Parietal lobe (tissue), 2 donors: ENCODE measurements around the genes RPRD1B and RALGAPB.

DNA sequence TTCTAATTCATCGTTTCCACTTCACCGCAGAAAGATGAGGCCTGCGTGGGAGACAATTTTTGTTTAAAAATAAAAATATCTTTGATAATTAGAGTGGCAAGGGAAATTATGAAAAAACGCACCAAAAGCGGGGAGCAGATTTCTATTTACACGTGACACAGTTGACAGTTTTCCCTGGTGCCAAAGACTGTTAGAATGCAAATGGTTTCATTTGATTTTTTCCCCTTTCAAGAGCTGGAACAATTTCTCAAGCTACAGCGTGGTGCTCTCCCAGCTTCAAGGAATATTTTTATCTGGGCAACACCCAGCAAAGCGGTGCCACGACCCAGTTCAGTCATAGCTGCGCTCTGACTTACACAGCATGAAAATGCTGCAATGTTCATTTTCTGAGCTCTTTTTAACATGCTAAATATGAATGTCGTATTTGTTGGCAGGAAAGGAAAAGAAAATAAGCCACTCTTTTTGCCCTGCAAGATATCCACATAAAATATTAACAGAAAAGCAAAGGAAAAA is 47.3 kb downstream of the TTI1 start:
- RAMPAGE, long total RNA, result no peak

DNA sequence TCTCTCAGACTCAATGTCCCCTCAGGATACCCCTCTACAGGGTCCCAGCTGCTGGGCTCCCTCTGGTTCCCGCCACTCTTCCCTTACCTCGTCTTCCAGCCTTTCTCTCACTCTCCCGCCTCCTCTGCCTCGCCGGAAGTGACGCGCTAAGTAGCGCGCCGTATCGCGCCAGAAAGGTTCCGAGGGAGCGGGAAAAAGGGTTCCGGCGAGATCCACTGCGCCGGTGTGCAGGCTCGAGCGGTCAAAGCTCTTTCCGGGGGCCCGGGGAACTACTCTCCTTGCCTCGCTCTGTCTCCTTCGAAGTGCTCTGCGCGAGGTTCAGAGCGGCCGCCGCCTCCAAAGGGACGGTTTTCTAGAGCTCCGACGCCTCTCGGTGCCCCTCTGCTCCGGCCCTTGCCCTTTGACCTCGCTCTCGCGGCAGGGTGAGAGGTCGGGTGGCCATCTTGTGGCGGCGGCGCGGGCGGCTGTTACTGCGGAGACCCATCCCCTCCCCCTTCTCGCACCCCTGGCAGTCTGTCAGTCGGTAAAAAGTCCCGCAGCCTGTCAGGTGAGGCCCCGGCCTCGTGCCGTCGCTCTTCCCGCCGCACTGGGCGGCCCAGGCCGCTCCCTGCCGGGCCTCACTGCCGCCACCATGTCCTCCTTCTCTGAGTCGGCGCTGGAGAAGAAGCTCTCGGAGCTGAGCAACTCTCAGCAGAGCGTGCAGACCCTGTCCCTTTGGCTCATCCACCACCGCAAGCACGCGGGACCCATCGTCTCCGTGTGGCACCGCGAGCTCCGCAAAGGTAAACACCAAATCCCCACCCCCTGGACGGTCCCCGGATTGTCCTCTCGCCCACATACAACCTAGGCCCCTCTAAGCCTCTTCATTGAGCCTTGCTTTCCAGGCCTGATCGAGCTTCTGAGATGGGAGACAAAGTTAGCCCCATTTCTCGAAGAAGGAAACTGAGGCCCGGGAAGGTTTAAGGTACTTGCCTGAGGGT is at the start of gene RPRD1B:
Gene RPRD1B (plus strand): TSS at position 430 of the 980 bp plus-strand sequence.
- RAMPAGE, long total RNA, result start-site peak on the minus strand centred at position 117 of the sequence, 17 bp wide, 410 and 198 reads in 2 replicates

- RAMPAGE, long total RNA, result no peak
Measured at GRCh38 chr20:38125344-38125949, 39.6 kb downstream of the TGM2 start.

DNA sequence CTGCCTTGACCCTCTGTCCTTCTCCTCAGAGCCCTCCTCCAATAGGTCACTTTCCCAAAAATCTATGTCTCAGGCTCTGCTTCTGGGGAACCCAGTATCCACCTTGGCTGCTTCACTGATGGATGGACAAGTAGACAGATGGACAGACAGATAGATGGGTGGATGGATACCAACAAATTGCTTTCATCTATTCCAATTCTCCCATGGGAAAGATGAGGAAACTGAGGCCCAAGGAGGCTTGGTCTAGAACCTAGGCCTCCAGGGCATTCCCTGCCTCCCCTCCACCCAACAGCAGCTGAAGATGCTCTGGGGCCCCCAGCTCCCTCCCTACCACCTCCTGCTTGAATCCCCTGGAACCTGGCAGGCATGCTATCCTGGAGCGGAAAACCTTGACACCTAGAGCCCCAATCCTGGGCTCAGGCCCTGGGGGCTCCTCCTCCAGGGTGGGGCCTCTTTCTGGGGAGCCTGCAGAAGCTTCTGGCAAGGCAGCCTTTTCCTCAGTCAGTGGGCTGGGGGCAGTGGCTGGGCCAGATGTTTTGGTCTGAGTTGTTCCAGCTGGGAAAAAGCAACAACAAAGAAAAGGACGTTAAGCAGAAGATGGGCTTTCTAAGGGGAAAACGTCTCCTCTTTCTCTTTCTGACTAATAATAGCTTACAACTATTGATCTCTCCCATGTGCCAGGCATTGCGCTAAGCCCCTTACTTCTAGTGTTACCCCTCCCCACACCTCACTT is 21.2 kb downstream of the KIAA1755 start:
- RAMPAGE, long total RNA, result no peak

- RAMPAGE, long total RNA, result no peak
Measured at GRCh38 chr20:38300126-38300419, 3.9 kb upstream of the BPI start.

- RAMPAGE, long total RNA, result no peak
Measured at GRCh38 chr20:38420787-38421444, 51.7 kb upstream of the RALGAPB start.

DNA sequence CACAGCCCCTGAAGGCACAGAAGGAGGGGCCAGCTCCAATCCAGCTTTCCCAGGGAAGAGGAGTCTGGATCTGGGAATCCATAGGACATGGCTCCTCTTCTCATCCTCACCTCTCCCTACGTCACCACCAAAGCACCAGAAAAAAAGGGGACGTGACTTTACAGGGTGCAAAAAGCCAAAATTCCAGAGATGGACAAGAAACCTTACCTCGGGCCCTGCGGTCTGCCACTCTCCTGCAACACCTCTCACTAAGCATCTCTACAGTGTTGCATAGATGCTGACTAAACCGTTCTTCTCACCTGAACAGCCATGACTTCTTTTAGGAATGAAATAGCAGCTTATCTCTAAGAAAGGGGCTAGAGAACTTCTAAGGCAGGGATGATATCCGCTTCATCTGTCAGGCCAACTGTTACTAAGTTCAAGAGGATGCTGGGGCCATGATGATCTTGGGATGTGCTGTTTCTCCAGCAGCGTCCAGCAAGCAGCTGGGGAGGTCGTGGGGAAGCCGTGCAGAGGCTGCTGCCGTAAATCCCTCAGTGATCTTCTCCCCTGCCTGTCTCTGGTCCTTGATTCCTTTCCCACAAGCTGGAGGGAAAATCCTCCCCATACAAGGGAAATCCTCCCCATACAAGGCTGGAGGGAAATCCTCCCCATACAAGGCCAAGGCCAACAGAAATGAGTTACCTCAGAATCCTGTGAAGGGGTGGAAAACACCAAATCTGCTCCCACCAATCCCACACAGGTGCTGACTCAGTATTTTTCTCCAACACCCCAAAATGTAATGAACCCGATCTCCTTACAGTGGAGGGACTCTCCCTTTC is 44.2 kb upstream of the RALGAPB start:
- RAMPAGE, long total RNA, result no peak

GRCh38 chr20:38472329-38473679 is at the start of gene RALGAPB:
TSS of gene RALGAPB (plus strand) at chr20:38472843.
- RAMPAGE, long total RNA, result no peak

DNA sequence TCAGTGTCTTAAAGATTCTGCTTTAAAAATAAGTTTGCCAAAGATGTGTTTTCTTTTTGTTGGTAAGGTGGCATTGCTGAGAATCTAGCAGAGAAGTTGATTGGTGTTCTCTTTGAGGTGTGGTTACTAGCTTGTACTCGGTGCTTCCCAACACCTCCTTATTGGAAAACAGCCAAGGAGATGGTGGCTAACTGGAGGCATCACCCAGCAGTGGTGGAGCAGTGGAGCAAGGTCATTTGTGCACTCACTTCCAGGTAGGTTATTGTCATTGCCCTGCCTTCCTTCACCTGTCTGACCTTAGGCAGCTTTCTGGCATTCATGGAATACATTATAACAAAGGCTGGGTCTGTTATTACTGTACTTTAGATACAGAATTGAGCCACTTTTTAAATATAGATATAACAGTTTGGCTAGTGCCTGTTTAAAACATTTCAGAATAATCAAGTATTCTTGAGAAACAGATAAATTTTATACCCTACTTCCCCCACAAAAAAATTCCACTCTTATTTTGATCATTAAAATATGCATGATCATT is 26.8 kb downstream of the RALGAPB start:
- RAMPAGE, long total RNA, result no peak

GRCh38 chr20:38532781-38533188 is 48.2 kb upstream of the ADIG start:
- RAMPAGE, long total RNA, result no peak

DNA sequence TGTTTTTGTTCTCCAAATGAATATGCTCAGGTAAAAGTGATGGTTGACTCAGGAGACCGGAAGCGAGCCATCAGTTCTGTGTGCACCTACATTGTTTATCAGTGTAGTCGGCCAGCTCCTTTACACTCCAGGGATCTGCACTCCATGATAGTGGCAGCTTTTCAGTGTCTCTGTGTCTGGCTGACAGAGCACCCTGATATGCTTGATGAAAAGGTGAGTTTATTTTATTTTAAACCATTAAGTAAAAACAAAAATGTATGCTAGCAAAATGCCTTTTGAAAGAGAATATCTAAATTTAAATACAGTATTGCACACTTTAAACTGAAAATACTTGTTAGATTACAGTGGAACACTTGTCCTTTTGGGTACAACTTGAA is 41.3 kb upstream of the ADIG start:
- RAMPAGE, long total RNA, result no peak

GRCh38 chr20:38633559-38634024 is 52.6 kb downstream of the ADIG start:
- RAMPAGE, long total RNA, result no peak

DNA sequence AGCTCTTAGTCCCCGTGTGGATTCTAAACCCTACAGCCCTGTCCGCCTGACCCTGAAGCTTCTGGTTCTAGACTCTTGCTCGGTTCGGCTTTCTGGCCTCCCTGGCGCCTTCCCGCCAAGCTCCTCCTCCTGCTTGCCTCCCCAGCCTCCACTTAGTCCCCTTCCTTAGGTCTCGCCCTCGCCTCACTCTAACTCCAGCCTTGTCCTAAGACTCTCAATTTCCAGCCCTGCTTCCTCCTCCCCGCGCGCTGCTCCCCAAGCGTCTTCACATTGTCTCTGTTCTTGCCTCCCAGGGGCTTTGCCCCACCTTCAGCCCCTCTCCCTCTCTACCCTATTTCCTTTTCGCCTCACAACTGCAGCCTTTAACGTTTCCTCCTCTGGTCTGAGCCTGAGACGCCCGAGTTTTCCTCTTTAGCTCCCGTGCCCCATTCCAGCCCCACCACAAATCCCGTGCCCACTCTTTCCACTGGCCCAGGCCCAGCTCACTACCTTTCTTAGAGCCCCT is 2.3 kb downstream of the SLC32A1 start:
- RAMPAGE, long total RNA, result no peak

- RAMPAGE, long total RNA, result no peak
Measured at GRCh38 chr20:38779181-38780041, 26.1 kb upstream of the PPP1R16B start.

DNA sequence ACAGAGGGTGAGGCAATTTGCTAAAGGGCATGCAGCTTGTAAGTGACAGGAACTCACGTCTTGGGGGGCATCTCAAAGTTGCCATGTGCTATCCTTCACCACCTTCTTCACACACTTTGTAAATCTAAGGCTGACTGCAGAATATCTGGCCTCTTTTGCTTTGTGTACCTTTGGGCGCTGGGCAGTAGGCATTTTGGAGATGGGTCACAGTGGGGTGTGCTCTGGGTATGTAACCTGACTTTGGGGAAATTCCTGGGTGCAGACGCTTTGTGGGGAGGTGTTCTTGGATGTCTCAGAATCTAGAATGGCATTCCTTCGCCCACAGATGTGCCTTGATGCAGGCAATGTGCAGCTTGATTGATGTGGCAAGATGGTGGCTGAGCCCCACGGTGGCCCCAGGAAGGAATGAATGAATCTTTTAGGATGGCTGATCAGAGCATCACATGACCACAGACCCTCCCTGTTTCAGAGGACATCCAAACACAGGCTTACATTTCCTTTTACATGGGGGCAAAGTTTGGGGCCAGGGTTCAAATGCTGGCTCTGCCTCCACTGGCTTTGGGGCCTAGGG is 5.4 kb downstream of the PPP1R16B start:
- RAMPAGE, long total RNA, result no peak

DNA sequence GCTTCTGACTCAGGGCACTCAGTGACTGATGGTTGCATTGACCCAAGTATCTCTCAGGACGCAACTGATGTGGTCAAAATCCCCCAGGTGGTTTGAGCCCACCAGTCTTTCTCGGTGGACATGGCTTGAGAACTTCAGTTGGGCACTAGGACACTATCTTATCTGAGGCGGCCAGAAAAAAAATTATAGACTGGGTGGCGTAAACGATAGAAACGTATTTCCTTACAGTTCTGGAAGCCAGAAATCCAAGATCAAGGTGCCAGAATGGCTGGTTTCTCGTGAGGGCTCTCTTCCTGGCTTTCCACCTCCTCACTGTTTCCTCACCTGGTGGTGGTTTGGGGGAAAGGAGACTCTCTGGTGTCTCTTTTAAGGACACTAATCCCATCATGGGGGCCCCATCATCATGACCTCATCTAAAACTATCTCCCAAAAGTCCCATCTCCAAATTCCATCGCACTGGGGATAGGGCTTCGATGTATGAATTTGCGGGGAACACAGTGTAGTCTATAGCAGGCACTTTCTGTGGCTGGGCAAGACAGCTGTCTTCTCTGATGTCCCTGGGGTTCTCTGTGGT is 52.3 kb downstream of the PPP1R16B start:
- RAMPAGE, long total RNA, result no peak

GRCh38 chr20:38881416-38881921 is 44.7 kb upstream of the FAM83D start:
- RAMPAGE, long total RNA, result no peak

DNA sequence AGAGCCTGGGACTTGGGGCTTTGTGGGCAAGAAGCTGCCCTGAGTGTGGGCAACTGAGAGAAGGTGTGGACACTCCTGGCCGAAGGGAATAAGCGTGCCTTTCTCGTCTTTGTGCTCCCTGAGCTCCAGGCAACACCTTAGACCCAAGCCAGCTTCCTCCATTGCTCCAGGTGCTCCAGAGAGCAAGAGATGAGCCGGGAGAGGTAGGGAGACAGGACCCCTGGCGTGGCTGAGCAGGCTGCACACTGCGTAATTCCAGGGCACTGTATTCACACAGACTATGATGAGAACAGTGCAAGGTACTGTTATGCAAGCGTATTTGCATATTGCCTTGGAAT is 42.3 kb upstream of the FAM83D start:
- RAMPAGE, long total RNA, result no peak

DNA sequence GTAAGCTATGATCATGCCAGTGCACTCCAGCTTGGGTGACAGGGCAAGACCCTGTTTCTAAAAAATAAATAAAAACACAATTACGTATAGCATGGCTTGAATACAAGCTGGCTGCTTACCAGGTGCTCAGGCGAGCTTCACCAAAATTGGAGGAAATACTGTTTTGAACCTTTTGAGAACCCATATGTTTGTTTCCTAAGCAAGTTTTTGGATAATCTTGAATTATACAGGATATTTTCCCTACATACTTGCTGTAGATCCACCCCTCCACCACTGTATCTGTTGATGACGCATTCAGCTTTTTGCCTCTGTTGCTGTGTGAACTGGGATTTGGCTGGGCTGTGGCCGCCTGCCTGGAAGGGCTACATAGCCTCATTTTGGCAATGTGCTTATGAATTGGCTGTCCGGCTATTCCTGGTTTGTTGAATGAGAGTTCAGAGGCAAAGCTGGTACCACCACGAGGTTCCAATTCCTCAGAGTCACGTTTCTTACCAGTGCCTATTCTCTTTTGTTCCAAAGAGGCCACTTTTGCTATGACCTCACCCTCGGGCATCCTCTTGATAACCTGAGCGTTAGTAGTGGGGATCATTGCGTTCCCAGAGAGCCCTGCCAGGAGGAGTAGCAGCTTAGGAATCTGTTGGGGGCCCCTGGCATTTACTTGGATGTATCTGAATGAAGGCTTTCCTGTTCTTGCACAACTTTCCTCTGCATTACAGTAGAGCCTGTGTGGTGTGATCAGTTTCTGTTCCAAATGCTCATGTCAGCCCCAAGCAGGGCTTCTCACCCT is 6.3 kb downstream of the FAM83D start:
- RAMPAGE, long total RNA, result no peak

- RAMPAGE, long total RNA, result no peak
Measured at GRCh38 chr20:40006169-40006592, 682.9 kb downstream of the MAFB start.